NCI-H460 (cell line): ENCODE data around the gene TBX10.

GRCh38 chr11:67280495-67280930 lies 8.6 kb upstream of the ANKRD13D start:
RAMPAGE:
- cytosol, long total RNA = no peak
- long total RNA = no peak
- nucleus, long total RNA = no peak

DNA sequence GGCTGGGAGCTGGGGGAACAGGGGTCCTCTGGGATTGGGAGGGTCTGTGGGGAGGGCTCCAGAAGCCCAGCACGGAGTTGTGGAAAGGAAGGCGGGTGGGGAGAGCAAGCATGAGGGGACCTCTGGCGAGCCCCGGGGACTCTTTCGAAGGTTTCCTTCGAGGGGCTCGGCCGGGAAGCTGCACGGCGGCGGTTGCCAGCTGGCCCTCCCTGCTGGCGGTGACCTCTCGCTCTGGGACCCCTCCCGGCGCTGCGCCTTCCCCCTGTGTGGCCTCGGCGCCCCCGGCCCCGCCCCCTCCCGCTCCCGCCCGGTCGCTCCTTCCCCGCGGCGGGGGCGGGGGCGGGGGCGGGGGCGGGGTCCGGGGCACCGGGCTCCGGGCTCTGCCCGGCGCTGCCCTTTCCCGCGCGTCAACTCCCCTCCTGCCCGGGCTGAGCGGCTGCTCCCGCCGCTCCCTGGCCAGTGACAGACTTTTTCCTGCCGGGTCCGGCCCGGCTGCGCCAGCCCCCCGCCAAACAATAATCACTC lies 1.0 kb downstream of the CLCF1 start:
RAMPAGE:
- cytosol, long total RNA = no peak
- long total RNA = no peak
- nucleus, long total RNA = no peak

RAMPAGE:
- cytosol, long total RNA = no peak
- long total RNA = no peak
- nucleus, long total RNA = no peak
Measured at GRCh38 chr11:67392161-67392465, 327 bp downstream of the RAD9A start.

GRCh38 chr11:67432582-67433563 lies 4.6 kb downstream of the RPS6KB2 start:
RAMPAGE:
- cytosol, long total RNA = no peak
- long total RNA = no peak
- nucleus, long total RNA = no peak

DNA sequence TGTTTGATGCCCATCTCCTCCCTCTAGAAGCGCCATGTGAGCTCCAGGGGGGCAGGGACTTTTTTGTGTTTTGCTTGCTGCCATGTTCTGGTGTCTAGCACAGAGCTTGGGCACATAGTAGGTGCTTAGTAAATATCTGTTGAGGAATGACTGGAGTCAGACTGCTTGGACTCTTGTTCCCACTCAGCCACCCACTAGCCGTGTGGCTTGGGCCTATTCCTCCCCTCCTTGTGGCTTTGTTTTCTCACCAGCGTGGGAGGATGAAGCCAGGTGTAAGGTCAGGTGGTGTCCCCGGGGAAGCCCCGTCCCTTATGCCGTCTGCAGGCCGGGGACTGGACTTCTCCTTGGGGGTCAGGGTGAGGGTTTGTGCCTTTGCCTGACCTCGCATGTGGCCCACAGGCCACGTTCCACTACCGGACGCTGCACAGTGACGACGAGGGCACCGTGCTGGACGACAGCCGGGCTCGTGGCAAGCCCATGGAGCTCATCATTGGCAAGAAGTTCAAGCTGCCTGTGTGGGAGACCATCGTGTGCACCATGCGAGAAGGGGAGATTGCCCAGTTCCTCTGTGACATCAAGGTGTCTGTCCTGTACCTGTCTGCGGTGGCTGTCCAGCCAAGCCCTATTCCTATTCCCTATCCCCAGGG lies 3.9 kb downstream of the AIP start:
RAMPAGE:
- cytosol, long total RNA = no peak
- long total RNA = no peak
- nucleus, long total RNA = no peak

DNA sequence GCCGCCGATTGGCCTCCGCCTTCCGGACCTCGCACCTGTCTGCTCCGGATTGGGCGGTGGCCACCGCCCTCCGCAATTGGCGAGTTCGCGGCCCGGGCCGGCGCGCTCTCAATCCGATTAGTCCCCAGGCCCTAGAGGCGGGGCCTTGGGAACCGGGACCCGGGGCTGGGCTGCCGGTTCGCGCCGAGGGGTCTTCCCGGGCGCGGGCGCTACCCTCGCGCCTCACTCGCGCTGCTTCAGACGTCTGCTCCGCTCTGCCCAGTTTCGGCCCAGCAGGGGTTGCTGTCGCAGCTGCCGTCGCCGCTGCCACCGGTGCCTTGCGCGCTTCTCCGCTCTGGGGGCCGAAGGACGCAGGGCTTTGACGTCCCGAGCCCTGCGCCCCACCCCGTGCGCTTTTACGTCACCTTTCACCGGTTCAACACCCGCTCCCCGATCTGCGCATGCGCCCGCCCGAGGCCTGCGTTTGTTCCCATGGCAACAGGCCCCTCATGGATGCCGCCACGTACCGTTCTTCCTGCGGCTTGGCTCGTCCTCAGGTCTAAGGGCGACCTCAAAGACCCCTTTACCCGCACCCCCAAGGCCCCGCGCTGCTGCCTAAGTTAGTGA lies 448 bp upstream of the CDK2AP2 start:
RAMPAGE:
- cytosol, long total RNA = no peak
- long total RNA = start-site peak on the minus strand centred at position 359 of the sequence, 72 bp wide, 24 and 34 reads in 2 replicates
- nucleus, long total RNA = no peak

RAMPAGE:
- cytosol, long total RNA = no peak
- long total RNA = no peak
- nucleus, long total RNA = no peak
Measured at GRCh38 chr11:67529962-67530297, 6.7 kb upstream of the CABP2 start.

DNA sequence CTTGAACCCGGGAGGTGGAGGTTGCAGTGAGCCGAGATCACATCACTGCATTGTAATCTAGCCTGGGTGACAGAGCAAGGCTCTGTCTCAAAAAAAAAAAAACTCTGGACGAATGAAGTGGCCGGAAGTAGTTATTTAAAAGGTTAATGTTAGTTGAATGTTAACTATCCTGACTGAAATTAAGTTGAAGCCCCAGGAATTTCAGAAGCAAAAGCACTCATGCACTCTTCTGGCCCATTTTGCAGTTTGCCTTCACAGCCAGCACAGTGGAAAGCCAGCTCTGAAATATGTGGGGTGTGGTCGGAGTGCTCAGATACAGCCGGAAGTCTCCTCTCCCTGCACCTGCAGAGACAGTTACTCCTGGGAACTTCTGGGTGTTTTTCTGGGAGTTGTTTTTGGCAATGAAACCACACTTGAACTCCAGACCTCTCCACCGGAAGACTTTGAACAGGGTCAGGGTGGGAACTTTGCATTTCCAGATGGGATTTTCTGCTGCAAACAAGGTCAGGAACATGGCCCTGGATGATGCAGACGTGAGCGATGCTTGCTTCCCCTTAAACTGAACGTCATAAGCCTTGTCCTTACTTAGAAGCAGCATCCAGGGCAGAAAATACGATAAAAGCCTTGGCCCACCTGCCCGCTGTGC lies 21.4 kb upstream of the CABP2 start:
RAMPAGE:
- cytosol, long total RNA = no peak
- long total RNA = no peak
- nucleus, long total RNA = no peak

GRCh38 chr11:67572645-67573272 lies 10.9 kb upstream of the GSTP1 start:
RAMPAGE:
- cytosol, long total RNA = no peak
- long total RNA = no peak
- nucleus, long total RNA = no peak

DNA sequence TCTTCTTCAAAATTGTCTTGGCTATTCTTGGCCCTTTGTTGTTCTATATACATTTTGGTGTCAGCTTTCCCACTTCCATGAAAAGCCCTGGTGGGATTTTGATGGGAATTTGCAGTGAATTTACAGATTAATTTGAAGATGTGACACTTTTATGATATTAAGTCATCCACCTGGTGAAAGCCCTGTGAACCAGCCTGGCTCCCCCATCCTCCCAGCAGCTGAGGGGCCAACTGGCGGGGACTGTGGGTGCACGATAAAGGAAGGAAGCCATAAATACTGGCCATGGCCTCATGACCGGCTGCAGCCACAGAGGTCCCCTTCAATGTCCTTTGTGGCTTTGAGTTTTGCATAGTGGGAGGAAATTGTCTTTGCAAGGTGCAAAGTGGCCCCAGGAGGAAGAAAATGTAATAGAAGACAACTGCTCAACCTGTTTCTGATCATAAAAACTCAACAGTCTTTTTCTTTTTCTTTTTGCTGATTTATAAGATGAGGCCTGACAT lies 6.4 kb upstream of the NDUFV1 start:
RAMPAGE:
- cytosol, long total RNA = no peak
- long total RNA = no peak
- nucleus, long total RNA = no peak

DNA sequence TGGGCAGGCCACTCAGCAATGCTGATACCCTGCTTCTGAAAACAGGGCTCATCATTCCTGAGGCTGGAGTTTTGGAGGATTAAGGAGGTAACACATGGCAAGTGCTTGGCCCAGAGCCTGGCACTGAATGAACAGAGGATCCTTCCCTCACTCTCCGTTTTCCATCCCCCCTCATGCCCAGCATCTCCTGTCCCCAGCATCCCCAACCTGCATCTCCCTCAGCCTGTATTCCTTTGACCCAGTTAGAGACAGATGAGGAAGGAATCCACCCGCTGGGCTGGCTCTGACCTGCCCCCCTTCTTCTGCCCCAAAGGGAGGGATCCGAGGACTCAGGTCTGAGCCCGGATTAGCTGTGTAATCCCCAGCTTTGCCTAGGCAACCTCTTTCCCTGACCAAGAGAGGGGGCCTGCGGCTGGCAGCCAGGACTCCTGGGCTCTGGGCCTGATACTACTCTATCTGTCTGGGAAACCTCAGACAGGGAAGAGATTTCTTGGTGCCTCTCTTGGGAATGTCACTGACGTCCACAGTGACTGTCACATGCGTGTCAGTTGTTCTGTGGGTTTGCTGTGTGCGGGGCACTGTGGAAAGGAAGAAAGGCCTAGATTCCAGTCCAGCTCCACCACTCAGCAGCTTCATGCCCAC lies 1.5 kb upstream of the NDUFV1 start:
RAMPAGE:
- cytosol, long total RNA = no peak
- long total RNA = no peak
- nucleus, long total RNA = no peak

GRCh38 chr11:67612113-67612442 lies 5.3 kb downstream of the NDUFV1 start:
RAMPAGE:
- cytosol, long total RNA = no peak
- long total RNA = no peak
- nucleus, long total RNA = no peak

GRCh38 chr11:67639639-67640075 lies at the start of gene TBX10:
Gene TBX10, minus strand, starts transcription at chr11:67639763.
RAMPAGE:
- cytosol, long total RNA = no peak
- long total RNA = no peak
- nucleus, long total RNA = no peak

GRCh38 chr11:67646705-67647061 lies 3.8 kb downstream of the ACY3 start:
RAMPAGE:
- cytosol, long total RNA = no peak
- long total RNA = no peak
- nucleus, long total RNA = no peak

GRCh38 chr11:67848441-67848971 lies 155.4 kb downstream of the UNC93B1 start:
RAMPAGE:
- cytosol, long total RNA = no peak
- long total RNA = no peak
- nucleus, long total RNA = no peak

GRCh38 chr11:67920602-67920964 lies 83.3 kb downstream of the UNC93B1 start:
RAMPAGE:
- cytosol, long total RNA = no peak
- long total RNA = no peak
- nucleus, long total RNA = no peak

DNA sequence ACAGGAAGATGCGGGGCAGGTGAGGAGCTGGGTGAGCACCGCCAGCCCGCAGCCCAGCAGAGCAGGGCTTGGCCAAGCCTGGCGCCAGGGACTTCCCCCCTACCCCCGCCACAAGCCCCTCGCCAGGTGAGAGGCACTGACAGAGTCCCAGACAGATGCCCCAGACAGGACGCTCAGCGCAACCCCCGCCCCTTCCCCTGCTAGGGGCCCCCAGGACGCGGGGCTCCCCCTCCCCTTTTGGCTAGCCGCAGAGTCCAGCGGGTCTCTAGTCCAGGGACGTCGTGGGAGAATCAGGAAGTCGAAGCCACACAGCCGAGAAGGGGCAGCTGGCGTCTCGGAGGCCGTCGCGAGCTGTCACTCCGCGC lies 48.9 kb downstream of the UNC93B1 start:
RAMPAGE:
- cytosol, long total RNA = no peak
- long total RNA = no peak
- nucleus, long total RNA = no peak

GRCh38 chr11:68004776-68005368 lies 975 bp upstream of the UNC93B1 start:
RAMPAGE:
- cytosol, long total RNA = no peak
- long total RNA = no peak
- nucleus, long total RNA = no peak

RAMPAGE:
- cytosol, long total RNA = no peak
- long total RNA = no peak
- nucleus, long total RNA = no peak
Measured at GRCh38 chr11:68020377-68021132, 9.9 kb upstream of the NDUFS8 start.

DNA sequence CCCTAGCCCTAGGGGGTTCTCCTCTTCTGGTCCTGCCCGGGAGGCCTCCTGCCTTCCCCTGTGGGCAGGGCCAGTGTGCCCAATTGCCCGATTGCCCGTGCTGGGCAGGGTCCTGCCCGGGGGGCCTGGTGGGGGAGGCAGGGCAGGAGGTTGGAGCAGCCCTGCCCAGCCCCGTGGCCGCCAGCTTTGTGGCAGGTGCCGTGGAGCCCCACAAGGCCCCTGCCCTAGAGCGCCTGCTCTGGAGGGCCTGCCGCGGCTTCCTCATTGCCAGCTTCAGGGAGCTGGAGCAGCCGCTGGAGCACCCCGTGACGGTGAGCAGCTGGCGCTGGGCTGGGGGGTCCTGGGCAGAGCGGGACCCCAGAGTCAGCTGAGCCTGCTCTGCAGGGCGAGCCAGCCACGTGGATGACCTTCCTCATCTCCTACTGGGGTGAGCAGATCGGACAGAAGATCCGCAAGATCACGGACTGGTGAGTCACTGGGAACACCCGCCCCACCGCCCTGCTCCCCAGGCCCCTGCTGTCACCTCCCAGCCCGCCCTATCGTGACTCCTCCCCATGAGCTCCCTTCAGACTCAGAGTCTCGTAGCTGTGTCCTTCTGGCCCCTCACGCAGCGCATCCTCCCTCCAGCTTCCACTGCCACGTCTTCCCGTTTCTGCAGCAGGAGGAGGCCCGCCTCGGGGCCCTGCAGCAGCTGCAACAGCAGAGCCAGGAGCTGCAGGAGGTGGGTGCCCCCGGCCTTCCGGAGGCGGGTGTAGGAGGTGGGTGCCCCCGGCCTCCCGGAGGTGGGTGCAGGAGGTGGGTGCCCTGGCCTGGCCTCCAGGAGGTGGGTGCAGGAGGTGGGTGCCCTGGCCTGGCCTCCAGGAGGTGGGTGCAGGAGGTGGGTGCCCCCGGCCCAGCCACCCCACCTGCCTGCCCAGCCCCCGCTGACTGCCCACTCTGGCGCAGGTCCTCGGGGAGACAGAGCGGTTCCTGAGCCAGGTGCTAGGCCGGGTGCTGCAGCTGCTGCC lies 4.7 kb downstream of the TCIRG1 start:
RAMPAGE:
- cytosol, long total RNA = no peak
- long total RNA = no peak
- nucleus, long total RNA = no peak